Neural crest cell (in vitro differentiated cells): ENCODE measurements around a stretch of chr3.

- PRO-cap, result no peak
Measured at GRCh38 chr3:188185521-188186270, 31.7 kb downstream of the LPP start.

GRCh38 chr3:188254354-188255349 is 100.7 kb downstream of the LPP start:
- PRO-cap, result no peak

- PRO-cap, result no peak
Measured at GRCh38 chr3:188261871-188262349, 108.0 kb downstream of the LPP start.

DNA sequence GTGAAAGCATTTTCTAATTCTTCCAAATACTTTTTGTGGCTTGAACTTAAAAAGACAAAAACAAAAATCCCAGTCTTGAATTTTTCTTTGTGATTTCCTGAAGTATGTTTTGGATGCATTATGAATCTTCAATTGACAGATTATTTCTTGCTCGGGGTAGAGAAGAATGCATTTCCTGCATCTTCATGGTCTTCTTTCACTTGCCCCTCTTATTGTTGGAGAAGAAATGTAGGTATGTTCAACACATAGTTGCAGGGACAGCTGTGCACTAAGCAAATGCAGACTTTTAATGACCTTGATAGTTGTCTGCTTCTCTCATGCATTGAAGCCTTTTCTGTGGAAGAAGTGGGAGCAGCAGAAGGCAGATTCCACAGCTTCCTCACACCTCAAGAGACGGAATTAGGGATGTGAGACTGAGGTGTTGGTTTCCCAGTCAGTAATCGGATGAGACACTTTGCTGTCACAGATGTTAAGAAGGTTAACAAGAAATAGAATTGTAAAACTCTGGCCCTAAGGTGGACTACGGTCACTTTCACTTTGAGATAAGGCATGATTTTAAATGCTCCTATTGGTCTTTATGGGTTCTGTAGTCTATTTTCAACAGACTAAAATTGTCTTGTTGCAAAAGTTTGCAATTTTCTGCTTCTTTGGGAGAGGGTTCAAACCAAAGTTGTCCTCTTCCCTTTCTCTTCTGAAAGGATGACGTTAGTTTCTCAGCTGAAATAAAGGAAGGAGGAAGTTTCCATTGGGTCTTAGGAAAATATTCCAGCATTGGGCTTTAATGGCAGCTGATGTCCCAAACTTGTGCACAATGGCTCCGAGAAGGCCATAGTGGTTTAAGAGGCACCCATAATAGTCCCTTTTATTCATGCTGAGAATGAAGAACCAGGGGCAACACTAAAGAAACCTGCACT is 117.4 kb downstream of the LPP start:
- PRO-cap, result no peak

GRCh38 chr3:188290457-188290712 is 136.4 kb downstream of the LPP start:
- PRO-cap, result no peak

DNA sequence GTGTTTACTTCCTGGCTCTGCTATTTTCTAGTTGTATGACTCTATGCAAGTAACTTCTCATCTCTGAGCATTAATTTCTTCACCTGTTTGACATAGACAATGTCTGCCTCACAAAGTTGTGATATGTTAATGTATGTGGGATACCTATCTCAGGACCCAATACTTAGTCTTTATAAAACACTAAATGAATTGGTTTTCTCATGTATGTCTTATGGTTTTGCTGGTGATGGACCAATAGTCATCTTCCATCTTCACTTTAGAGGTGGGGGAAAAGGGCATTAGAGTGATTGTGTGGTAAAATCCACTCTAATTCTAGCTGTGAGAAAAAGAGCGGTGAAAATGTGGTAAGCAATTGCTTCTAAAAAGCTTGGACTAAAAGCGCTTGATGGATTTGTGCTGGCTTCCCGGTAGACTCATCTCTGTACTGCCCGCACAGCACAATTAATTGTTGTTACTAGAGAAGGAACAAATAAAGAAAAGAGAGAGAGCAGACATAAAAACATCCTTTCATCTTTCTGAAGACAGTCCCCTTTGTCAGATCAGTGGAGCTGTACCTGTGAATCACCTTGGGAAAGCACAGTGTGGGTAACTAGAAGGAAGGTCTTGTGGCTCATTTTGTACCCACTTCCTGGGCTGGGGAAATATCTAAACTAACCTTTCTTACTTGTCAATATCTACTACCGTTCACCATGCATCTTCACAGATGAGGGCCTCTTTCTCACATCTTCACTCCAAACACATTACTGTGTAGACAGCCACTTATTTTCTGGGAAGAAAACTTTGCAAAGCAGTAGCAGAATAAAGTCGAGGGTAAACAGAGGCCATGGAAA is 169.0 kb downstream of the LPP start:
- PRO-cap, result no peak

DNA sequence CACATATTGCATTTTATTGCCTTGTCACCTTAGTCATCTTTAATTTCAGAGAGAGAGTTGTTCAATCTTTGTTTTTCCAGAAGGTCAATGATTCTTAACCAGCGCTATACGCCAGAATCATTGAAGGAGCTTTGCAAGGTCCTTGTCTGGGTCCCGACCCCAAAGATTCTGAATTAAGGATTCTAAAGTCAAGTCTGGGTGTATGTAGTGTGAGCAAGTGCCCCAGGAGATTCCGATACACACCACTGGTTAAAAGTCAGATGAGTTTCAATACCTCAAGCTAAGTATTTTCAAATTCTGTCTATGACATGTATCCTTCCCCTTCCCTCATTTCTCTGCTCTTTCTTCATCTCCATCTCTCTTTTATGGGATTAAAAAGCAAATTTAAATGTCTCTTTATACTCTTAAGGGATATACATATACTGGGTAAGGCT is 319.4 kb downstream of the LPP start:
- PRO-cap, result no peak

DNA sequence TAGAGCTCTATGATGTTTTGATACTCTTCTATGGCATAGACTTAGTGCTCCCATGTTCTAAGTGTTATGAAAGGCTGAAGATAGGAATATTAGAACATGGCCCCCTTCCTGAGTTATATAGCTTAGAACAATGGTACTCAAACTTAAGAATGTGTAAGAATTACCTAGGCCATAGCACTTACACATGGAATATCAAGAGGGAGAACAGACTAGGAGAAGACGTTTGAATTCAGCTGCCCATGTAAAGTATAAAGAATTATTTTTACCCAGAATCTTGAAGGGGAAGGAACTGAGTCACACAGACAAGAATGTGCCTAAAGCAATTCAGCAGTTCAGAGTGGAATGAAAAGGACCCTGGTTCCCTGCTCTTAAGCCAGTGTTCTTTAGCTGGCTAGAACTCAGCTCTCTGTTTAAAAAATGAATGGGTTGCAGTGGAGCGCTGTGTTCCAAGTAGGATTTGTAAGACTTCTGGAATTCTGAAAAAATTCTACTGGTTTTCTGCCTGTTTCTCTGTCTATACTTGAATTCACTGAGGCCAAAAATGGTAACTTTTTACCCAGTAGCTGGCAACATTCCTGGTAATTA is 440.1 kb downstream of the LPP start:
- PRO-cap, result no peak

GRCh38 chr3:188636639-188637092 is 482.7 kb downstream of the LPP start:
- PRO-cap, result no peak

- PRO-cap, result no peak
Measured at GRCh38 chr3:188682819-188683496, 488.8 kb upstream of the TPRG1 start.

- PRO-cap, result no peak
Measured at GRCh38 chr3:188734359-188734932, 437.3 kb upstream of the TPRG1 start.

- PRO-cap, result no peak
Measured at GRCh38 chr3:188738922-188739554, 432.7 kb upstream of the TPRG1 start.

GRCh38 chr3:189099631-189100291 is 72.0 kb upstream of the TPRG1 start:
- PRO-cap, result no peak

DNA sequence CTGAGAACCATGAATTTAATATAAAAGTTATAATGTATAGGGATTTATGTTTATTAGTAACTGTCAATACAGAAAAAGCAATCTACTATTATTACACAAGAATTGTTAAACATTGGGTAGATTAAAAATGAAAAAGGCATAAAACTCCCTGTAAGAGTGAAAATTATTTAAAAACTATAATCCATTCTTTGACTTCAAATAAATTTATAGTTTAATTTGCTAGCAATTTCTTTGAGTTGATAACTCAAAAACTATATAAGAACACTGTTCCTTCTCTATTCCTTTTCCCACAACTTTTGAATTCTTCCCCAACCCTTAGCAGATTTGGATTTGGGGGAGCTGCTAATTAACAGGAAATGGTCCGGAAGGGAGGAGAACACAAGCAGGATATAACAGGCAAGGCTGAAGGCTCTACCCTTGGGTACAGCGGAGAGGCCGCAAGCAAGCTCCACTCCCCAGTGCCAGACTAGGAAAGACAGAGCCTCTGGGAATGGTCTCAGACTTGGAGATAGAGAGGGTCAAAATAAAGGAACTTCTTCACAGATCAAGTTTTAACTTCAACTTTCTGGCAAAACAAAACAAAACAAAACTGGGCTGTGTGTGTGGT is 160.8 kb downstream of the TP63 start:
- PRO-cap, result no peak

GRCh38 chr3:190124035-190124454 is 3.3 kb upstream of the P3H2 start:
- PRO-cap, result no peak

DNA sequence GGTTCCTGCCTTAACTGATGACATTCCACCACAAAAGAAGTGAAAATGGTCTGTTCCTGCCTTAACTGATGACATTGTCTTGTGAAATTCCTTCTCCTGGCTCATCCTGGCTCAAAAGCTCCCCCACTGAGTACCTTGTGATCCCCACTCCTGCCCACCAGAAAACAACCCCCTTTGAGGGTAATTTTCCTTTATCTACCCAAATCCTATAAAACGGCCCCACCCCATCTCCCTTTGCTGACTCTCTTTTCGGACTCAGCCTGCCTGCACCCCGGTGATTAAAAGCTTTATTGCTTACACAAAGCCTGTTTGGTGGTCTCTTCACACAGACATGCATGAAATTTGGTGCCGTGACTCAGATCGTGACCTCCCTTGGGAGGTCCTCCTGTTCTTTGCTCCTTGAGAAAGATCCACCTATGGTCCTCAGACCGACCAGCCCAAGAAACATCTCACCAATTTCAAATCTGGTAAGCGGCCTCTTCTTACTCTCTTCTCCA is 24.0 kb upstream of the P3H2 start:
- PRO-cap, result no peak

GRCh38 chr3:190155609-190156381 is 35.1 kb upstream of the P3H2 start:
- PRO-cap, result no peak

- PRO-cap, result no peak
Measured at GRCh38 chr3:190306104-190307077, 15.9 kb downstream of the CLDN1 start.

GRCh38 chr3:190320916-190321522 is 1.2 kb downstream of the CLDN1 start:
- PRO-cap, result no peak

DNA sequence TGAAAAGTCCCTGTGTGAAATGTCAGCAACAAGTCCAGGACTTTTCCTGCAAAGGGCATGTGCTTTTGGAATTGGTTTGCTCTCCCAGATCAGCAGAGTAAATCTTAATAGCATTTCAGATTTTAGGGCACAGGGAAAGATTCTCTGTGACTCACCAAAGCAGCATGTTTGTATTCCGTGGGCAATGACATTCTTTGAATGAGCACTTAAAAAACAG is 2.0 kb upstream of the CLDN16 start:
- PRO-cap, result no peak